HT1080 (cell line): Measurements from ENCODE around the genes CLK1, NDUFB3, ALS2 and CDK15.

DNA sequence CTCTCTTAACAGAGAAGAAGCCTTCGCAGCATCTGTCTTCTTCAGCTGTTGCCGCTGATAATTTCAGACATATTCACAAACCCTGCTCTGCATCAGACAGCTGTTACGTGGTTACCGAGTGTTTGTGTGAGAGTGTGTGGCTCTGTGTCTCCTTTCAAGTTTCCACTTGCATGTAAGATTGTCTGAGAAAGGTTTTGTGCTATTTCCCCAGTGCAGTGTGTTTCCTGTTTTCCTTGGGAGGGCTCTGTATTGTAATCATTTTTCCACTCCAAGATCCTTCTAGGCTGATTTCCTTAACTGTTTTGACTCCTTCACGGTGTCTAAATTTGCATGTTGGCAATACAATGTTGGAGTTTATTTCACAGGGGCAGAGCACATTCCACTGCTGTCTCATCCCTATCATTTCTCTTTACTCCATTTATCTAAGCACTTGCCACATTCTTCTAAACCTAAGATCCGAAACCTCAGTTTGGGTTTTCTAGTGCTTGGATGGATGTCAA is 32.9 kb downstream of the MAIP1 start:
RAMPAGE:
- cytosol, long total RNA, result no peak
- long total RNA, result no peak
- nucleus, long total RNA, result no peak

DNA sequence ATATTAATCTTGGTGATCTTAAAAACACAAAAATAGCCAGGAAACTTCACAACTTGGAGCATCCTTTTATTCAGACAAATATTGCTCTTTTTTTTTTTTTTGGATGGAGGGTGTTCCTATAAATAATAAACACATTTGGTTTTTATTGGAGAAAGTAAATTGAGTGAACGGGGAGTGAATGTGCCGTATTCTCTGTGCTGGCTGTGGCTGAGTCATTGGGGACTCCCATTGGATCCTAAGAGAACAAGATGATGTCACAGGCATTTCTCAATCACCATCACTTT is 150.1 kb upstream of the SPATS2L start:
RAMPAGE:
- cytosol, long total RNA, result no peak
- long total RNA, result no peak
- nucleus, long total RNA, result no peak

DNA sequence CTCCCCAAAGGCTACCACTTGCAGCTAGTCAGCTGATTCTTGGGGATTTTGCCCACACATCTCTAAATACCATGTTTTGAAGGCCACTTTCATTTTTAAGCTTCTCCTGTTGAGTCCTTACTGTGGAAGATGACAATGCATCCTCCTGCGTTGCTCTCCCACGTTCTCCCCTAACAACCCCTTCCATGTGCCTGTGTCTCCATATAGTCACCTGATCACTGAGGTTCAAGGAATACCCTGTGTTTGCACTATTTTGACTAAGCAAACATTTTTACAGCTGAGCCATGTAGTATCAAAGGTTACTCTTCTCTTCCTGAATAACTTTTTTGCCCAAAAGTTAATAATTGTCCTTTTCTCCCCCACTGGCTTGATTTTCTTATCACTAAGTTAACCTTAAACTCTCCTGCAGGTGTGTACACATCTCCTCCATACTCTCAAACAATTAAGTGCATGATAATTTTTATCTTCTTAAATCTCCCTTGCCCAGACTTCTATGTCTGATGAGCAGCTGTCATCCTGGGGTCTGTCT is 85.4 kb upstream of the SPATS2L start:
RAMPAGE:
- cytosol, long total RNA, result no peak
- long total RNA, result no peak
- nucleus, long total RNA, result no peak

RAMPAGE:
- cytosol, long total RNA, result no peak
- long total RNA, result no peak
- nucleus, long total RNA, result no peak
These were observed 3.6 kb upstream of the SPATS2L start for GRCh38 chr2:200302834-200303362.

RAMPAGE:
- cytosol, long total RNA, result no peak
- long total RNA, result no peak
- nucleus, long total RNA, result no peak
These were observed 99.2 kb downstream of the SPATS2L start for GRCh38 chr2:200405391-200406341.

RAMPAGE:
- cytosol, long total RNA, result no peak
- long total RNA, result no peak
- nucleus, long total RNA, result no peak
These were observed 84.8 kb downstream of the KCTD18 start for GRCh38 chr2:200424946-200425515.

DNA sequence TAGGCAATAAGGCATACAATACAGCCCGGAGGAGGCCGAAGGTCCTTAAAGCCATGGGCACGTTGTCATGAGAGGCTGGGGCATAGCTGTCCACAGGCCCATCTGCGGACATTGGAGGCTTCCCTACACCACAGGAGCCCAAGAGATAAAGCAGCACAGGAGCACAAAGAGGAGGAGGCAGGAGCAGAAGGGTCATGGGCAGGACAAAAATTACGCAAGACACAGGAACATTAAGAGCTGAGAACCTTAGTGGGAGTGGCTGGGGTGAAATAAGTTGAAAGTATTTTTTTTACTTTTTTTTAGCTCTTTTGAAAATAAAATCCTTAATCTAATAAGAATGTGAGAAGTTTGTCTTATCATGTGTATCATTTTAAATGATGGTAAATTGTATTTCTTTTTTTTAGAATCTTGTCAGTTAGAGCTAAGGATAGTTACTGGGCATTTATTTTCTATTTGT is 16.5 kb upstream of the BZW1 start:
RAMPAGE:
- cytosol, long total RNA, result no peak
- long total RNA, result no peak
- nucleus, long total RNA, result no peak

RAMPAGE:
- cytosol, long total RNA, result no peak
- long total RNA, result no peak
- nucleus, long total RNA, result no peak
These were observed 14.8 kb downstream of the CLK1 start for GRCh38 chr2:200849641-200850016.

DNA sequence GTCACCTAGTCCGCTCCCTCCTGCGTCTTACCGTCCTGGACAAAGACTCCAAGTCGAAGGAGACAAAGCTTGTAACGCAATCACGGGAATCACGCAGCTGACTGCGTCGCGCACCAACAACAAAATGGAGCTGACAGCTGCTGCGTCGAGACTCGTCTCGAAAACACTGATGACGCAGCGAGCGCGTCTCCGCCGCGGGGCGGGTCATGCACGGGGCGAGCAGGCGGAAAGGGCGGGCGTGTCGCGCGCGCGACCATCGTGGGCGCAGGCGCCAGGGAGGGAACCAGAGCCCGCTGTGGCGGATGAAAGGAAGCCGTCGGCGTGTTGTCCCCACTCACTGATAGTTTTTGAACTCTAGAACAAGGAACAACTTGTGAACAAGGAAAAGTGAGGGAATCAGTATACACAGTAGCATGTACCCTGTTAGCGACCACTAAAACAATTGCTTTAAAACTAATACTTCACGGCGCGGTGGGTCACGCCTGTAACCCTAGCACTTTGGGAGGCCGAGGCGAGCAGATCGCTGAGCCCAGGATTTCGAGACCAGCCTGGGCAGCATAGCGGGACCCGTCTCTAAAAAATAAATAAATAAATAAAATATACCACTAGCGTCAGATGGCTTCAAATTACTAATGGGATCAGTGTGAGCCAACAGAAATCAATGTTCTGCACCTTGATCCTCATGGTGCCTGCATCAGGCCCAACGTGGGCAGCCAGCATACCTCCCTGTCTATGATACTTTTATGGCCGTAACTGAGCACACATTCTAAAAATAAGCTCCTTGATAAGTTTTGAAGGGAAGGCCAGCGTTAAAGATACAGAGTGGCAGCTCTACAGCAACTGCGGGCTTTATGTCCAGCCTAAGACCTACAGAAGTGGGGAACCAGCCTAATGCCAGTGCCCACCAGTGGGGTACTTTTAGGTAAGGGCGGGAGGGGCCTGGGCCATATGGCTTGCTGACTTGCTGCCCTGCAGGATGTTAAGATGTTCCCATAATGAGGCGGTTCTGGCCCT is at the start of gene CLK1:
CLK1 (minus strand) TSS at position 126 of the 1,014 bp plus-strand sequence.
RAMPAGE:
- cytosol, long total RNA, result start-site peak on the minus strand centred at position 145 of the sequence, 41 bp wide, 122 and 393 reads in 2 replicates
- long total RNA, result start-site peak on the minus strand centred at position 149 of the sequence, 45 bp wide, 184 reads
- nucleus, long total RNA, result start-site peak on the minus strand centred at position 136 of the sequence, 82 bp wide, 522 and 48 reads in 2 replicates

DNA sequence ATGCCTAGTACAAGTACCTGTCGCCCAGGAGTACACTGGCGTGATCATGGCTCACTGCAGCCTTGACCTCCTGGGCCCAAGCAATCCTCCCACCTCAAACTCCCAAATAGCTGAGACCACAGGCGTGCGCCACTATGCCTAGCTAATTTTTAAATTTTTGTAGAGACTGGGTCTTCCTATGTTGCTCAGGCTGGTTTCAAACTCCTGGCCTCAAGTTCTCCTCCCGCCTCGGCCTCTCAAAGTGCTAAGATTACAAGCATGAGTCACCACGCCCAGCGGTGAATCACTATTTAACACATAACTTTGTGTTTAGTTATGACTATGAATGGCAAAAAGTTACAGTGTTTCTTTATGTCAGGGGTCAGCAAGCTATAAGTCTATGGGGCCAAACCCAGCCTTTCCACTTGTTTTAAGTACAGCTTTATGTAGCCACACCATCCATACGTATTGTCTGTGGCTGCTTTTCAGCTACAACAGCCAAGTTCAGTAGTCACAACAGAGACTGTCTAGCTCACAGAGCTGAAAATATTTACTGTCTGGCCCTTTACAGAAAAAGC is 18.8 kb downstream of the ORC2 start:
RAMPAGE:
- cytosol, long total RNA, result no peak
- long total RNA, result no peak
- nucleus, long total RNA, result no peak

GRCh38 chr2:201071475-201072416 is at the start of gene NDUFB3:
TSS of gene NDUFB3 (plus strand) at chr2:201072001.
RAMPAGE:
- cytosol, long total RNA, result start-site peak on the plus strand at chr2:201071988-201072041, 1,522 and 1,733 reads in 2 replicates
- long total RNA, result start-site peak on the minus strand at chr2:201071628-201071657, 51 reads; start-site peak on the plus strand at chr2:201071737-201071802, 43 reads; start-site peak on the plus strand at chr2:201071989-201072034, 686 reads
- nucleus, long total RNA, result start-site peak on the plus strand at chr2:201071997-201072034, 302 and 31 reads in 2 replicates

DNA sequence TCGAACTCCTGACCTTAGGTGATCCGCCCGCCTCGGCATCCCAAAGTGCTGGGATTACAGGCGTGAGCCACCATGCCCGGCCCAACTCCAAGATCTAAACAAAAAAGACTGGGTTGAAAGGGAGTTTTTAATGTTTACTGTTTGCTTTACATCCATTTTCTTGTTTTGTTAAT is 1.9 kb downstream of the CFLAR start:
RAMPAGE:
- cytosol, long total RNA, result no peak
- long total RNA, result no peak
- nucleus, long total RNA, result no peak

RAMPAGE:
- cytosol, long total RNA, result no peak
- long total RNA, result no peak
- nucleus, long total RNA, result no peak
These were observed 13.9 kb upstream of the CASP10 start for GRCh38 chr2:201169018-201169533.

GRCh38 chr2:201432126-201432556 is 19.1 kb downstream of the TRAK2 start:
RAMPAGE:
- cytosol, long total RNA, result no peak
- long total RNA, result no peak
- nucleus, long total RNA, result no peak

GRCh38 chr2:201643798-201644692 is 742 bp upstream of the TMEM237 start:
RAMPAGE:
- cytosol, long total RNA, result no peak
- long total RNA, result no peak
- nucleus, long total RNA, result no peak

DNA sequence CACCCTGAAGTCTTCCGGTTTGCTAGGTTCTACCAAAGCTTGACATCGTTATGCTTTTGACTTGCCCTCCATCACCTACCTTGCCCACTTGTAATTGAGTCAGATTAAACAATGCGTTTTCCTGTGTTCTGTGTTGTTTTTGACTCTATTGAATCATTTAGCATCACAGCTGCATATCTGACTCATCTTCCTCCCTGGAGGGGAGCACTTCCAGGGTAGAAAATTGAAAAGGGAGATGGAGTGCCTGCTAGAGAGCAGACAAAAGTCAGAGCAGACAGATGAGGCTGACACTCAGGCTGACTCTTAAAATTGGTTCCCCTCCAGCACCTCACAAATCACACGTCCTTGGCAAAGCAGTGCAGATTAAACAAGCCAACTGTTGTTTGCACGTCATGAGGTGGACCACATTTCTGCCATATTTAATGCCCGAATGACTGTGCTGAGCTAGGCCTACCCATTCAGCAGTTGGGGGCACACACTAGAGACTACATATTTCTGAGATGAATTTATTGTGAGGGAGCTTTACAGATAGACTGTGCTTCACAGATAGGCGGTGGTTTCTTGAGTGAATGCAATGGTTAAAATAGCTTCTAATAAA is 2.2 kb downstream of the MPP4 start:
RAMPAGE:
- cytosol, long total RNA, result no peak
- long total RNA, result no peak
- nucleus, long total RNA, result no peak

RAMPAGE:
- cytosol, long total RNA, result no peak
- long total RNA, result no peak
- nucleus, long total RNA, result no peak
These were observed 22.5 kb downstream of the ALS2 start for GRCh38 chr2:201758174-201758621.

GRCh38 chr2:201758977-201759577 is 21.7 kb downstream of the ALS2 start:
RAMPAGE:
- cytosol, long total RNA, result no peak
- long total RNA, result no peak
- nucleus, long total RNA, result no peak

RAMPAGE:
- cytosol, long total RNA, result no peak
- long total RNA, result no peak
- nucleus, long total RNA, result no peak
These were observed at the start of gene ALS2 for GRCh38 chr2:201780683-201781801. TSS of gene ALS2 (minus strand) at chr2:201780933.

RAMPAGE:
- cytosol, long total RNA, result no peak
- long total RNA, result no peak
- nucleus, long total RNA, result no peak
These were observed at the start of gene CDK15 for GRCh38 chr2:201806334-201806991. TSS of gene CDK15 (plus strand) at chr2:201806537.